Parietal lobe (tissue), 2 donors: ENCODE results near the gene UNC5A.

GRCh38 chr5:176529622-176530383 lies 7.4 kb downstream of the RNF44 start:
- RAMPAGE, long total RNA: no peak

GRCh38 chr5:176591496-176591949 lies 18.4 kb downstream of the GPRIN1 start:
- RAMPAGE, long total RNA: no peak

GRCh38 chr5:176809493-176810682 lies at the start of gene UNC5A:
TSS of gene UNC5A (plus strand) at chr5:176810559.
- RAMPAGE, long total RNA: no peak

GRCh38 chr5:177299971-177300835 lies 3.3 kb downstream of the RAB24 start:
- RAMPAGE, long total RNA: no peak

DNA sequence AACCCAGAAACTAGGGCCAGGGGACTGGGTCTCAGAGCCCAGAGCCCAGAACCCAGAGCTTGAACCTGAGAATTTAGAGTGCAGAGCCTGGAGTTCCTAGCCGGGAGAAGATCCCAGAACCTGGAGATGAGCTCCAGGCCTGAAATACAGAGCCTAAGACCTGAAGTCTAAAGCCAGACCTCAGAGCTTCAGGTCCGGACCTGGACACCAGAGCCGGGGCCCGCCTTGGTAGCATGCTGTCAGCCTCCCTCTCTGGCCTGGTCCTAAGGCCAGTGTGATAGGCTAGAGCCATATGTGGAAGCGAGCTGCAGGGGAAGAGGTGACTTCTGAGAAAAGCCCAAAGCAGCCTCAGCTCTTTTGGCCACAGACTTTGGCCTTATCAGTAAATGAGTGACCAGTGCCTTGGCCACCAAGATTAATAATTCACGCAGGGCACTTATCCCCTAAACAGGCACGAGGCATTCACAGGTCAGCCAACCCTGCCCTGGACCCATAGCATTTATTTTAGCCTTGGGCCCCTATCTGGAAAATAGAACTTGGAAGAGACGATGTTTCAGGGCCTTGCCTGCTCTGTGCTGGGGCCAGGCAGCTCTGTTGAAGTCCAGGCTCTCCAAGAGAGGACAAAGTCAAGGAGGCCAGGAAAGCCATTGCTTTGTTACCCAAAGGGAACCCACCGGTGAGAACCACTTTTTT lies 5.4 kb upstream of the SLC34A1 start:
- RAMPAGE, long total RNA: no peak

DNA sequence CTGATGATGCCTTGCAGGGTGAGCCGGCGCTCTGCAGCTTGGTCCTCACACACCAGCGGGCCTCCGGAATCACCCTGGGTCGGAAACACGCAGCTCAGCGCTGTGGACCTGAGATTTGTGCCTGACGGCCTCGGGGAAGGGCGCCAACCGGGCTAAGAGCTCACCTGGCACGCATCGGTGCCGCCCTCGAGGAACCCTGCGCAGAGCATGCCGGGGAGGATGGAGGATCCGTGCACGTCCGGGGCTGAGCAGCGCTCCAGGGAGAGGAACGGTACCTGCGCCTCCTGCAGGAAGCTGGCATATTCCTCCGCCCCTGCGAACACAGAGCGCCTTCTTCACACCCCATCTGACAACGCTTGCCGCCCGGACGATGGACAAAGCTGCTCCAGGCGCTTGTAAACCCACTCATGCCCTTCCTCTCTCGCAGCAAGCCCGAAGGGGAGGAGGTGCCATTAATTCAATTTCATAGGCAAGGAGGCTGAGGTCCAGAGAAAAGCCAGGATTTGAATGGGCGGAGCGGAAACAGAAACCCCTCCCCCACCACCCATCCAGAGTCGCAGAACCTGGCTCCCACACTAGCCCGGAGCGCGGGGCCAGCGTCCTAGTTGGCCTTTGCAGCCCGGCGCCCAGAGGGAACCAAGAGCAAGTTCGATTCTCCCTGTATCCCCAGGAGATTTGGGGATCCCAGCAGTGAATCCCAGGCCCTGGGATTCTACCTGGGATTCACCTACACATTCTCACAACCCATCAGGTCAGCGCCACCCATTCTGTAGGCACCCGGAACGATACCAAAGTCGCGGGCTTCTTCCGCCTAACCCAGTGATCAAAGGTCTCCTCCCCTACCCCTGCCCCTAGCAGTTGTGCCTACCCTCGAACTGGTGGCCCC lies 2.2 kb upstream of the PFN3 start:
- RAMPAGE, long total RNA: no peak

GRCh38 chr5:177408780-177409029 lies 659 bp downstream of the F12 start:
- RAMPAGE, long total RNA: no peak

GRCh38 chr5:177427837-177428552 lies 1.5 kb downstream of the GRK6 start:
- RAMPAGE, long total RNA: no peak

DNA sequence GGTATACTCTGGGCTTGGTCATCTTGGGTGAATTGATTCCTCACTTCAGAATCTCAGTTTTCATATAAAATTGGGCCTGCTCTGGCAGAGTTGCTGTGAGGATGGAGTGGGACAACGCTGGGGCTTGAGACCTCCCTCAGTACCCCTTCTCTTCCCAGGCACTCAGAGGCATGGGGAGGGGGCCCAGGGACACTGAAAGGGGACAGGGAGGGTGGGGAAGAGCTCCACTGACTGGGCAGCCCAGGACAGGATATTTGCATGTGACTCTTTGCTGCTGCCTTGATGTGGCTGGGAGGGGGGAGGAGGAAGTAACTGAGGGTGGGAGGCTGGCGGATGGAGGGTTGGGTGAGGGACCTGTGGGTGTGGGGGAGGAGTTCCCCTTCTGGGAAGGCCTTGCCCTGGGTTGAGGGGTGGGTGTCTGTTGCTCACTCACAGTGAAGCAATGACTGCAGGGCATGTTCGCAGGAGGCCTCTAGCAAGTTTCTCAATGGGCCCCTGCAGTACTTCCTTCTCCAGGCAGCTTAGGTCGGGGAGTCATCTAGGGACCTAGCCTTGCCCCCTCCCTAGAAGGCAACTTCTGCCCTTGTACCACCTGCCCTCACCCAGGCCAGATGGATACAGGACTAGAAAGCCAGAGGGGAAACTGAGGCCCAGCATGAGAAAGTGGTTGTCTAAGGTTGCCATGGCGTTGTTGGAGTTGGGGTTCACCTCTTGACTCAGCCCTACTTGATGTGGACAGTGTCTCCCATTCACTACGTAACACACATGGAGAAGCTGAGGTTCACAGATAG lies 2.8 kb downstream of the GRK6 start:
- RAMPAGE, long total RNA: no peak

DNA sequence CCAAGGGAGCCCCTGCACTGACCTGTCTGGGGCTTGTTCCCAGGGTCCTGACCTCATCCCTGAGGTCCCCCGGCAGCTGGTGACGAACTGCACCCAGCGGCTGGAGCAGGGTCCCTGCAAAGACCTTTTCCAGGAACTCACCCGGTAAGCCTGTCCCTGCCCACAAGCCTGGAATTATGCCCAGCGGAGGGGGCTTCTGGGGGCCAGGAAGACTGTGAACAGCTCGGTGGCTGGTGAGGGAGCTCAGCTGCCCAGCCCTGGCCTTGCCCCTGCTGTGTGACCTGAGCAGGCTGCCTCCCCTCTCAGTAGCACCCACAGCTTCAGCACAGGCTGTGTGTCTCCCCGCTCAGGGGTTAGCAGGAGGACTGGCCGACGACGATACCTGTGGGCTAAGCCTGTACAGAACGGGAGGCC lies 6.2 kb downstream of the GRK6 start:
- RAMPAGE, long total RNA: no peak

DNA sequence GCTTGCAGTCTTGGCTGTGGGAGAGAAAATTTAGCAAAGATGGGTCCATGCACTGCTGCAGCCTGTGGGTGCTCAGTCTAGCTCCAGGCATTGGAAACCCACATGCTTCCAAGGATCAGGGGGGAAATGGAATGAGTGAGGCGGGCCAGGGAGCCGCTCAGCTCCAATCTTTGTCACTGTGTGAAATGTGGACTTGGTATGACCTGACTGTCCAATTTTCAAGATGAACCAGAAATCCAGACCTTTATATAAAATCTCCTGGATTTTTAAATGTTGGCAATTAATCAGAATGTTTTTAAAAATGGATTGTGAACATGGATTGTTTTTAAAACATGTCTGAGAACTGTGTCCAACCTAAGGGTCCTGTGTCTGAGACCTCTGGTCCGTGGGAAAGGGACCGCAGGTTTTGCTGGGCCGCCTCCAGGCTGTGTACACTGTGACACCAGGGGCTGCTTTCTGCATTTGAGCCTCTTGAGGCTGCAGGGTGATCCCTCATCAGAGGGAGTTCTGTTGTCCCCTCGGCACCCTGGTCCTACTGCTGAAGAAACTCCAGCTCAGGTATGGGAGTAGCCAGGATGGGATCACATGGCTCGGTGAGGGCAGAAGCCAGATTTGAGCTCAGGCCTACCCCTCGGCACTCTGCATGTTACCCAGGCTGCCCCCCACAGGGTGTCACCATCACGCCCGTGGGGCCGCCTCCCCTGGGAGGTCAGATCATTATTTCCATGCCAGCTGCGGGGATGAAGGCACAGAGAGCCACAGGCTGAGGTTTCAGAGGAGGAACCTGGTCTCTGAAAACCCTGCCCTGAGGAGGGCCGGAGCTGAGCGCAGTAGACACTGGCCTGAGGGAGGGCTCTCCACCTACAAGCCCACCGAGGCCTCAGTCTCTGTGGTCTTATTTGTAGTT lies 2.5 kb downstream of the PRR7 start:
- RAMPAGE, long total RNA: no peak

DNA sequence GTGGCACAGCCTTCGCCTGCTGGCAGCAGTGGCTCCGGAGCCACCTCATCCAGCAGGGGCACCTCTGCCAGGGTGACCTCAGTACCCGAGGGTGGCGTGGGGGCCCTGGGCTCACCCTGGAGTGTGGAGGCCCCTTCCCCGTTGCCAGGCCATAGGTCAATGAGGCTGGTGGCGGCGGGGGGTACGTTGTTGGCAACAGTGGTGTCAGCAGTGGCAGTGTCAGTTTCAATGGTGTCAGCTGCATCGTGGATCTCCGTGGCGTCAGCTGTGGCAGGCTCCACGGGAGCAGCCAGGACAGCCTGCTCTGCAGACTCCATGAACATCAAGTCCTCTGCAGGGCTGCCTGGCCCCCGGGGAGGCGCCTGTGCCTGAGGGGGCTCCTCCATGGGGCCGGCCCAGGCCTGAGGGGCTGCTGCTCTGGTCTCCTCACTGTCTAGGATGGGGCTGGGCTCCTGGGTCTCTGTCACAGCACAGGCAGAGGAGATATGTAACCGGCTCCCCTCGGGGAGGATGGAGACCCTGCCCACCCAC lies 11.7 kb downstream of the PRR7 start:
- RAMPAGE, long total RNA: no peak

GRCh38 chr5:177469217-177469803 lies 4.1 kb downstream of the DBN1 start:
- RAMPAGE, long total RNA: no peak

- RAMPAGE, long total RNA: no peak
Observed at GRCh38 chr5:177476275-177477269, 3.1 kb upstream of the DBN1 start.

DNA sequence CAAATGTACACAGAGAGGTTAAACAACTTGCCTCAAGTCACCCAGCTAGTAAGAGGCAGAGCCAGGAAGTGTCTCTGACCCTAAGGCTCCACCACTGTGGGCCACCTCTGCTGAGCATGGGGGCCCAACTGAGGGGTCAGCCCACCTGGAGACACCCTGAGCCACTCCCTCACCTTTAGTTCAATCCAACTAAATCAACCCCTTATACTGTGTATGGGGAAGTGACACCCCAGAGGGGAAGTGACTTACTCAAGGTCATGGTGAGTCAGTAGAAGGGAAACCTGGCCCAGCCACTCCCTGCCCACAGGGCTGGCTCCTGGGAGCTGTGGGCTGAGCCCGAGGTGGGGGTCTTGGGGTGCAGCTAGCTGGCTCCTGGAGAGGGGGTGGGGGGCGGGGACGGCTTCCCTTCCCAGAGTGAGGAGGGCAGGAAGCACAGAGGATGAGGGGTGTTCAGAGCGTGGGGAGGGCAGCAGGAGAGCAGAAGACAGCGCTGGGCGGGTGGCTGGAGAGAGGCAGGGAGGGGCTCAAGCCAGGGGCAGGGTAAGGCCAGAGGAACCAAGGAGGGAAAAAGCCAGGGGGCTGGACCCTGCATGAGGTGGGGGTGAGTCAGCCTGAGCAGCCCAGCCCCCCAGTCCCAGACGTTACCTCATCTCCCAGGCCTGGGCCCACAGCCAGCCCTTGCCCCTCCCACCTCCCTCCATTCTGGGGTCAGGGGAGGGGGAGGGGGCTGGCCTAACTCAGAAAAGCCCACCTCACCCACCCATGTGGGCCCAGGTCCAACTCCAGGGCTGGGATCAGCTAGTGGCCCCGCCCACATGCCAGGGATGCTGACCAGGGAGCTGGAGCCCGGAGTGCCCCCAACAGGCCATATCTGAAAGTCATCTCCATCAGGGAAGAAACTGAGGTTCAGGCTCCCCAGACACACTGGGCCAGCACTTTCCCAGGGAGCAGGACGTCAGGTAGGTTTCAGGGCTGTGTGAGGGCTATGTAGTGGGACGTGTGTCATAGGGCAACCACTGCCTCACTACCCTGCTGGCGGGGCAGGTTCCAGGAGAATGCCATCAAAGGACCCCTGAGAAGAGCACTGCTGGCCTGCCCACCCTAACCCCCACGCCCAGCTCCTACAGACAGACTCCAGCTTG lies 2.9 kb downstream of the PDLIM7 start:
- RAMPAGE, long total RNA: no peak

GRCh38 chr5:177500770-177501397 lies 3.5 kb upstream of the PDLIM7 start:
- RAMPAGE, long total RNA: no peak

GRCh38 chr5:177511574-177512275 lies 2.1 kb upstream of the DOK3 start:
- RAMPAGE, long total RNA: no peak

DNA sequence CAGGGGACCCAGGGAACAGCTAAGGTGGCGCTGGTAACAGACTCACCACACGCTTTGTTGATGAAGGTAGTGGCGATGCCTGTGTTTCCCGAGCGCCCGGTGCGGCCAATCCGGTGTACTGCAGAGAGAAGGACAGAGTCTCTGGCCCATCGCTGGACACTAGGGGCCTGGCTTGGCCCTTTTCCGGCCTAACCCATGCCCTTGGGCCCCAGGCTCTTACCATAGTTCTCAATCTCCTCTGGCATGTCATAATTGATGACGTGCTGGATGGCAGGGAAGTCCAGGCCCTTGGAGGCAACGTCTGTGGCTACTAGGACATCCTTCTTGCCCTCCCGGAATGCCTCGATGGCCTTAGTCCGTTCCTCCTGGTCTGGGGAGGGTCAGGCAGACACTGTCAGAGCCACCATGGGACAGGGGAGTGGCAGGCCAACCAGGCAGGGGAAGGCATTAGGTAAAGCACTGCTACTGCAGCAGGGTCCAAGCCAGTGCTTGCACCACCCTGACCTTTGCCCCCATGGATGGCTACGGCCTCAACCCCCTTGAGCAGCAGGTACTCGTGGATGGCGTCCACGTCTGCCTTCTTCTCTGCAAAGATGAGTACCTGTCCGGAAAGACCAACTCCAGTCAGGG lies 2.8 kb upstream of the DOK3 start:
- RAMPAGE, long total RNA: no peak

GRCh38 chr5:177530319-177530896 lies 13.6 kb upstream of the DDX41 start:
- RAMPAGE, long total RNA: no peak

DNA sequence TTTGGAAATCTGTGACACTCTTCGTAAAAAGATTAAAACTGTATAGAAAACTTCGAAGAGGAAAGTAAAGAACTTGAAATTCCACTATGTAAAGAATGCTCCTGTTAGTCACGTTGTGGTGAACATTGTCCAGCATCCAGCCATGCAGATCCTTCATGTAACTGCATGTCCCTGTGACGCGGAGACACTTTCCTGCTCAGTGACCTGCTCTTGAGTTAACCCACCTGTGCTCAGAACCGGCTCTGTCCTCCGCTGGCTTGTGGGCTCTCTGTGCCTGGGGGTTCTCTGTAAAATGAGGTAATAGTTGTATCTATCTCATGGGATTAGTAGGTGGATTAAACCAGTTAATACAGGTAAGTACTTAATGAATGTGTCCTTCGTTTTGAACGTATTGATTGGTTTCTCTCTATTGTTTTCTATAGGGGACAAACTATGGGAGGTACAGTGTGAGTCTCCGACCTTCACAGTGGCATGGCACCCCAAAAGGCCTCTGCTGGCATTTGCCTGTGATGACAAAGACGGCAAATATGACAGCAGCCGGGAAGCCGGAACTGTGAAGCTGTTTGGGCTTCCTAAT lies 112.7 kb downstream of the PROP1 start:
- RAMPAGE, long total RNA: no peak